CMK (cell line): ENCODE results near the genes NBPF11, NBPF9 and H2BC21.

- RRBS = no CpG with 5 or more reads among the region's 4 CpGs
Measured at GRCh38 chr1:147539015-147539518, 2.2 kb upstream of the BCL9 start.

DNA sequence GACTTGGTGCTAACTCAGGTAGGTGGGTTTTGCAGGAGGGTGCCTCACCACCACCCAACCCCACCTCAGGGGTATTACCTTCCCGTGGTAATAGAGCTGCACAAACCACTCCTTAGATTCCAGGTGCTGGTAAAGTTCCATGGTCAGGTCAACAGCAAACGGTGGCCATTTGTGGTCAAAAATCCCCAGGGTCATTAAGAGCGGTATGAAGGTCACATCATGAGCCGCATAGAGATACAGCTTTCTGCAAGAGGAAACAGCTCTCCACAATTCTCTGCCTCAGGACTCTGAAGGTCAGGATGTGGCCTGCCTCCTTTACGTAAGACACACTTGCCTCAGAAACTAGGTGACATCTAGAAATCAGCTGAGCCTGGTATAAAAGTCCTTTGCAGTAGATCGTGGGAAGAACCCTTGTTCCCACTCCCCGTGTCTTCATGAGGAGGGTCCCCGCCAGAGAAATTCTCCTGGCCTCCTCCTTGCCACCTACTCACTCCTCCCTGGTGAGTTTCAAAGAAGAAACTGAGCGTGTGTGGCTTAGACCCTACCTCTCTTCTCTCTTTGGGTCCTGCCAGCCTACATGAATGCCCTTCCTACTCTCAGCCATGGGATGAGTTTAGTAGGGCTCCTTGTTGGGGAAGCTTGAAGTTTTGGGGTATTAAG lies 22.0 kb downstream of the ACP6 start:
- RRBS = no CpG with 5 or more reads among the region's 9 CpGs

DNA sequence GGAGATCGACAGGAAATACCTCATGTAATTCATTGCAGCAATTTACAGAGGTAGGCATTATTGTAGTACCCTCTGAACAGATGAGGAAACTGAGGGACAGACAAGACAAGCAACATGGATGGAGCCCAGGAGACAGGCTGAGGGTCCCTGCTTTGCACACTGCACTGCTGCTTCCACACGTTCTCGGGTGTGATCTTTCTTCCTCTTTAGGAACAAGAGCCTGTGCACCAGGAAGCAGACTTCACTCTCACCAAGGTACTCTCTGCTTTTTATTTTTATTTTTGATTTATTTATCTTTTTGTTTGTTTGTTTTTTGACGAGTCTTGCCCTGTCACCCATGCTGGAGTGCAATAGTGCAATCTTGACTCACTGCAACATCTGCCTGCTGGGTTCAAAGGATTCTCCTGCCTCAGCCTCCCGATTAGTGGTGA lies 26.4 kb downstream of the NBPF11 start:
- RRBS = no CpG with 5 or more reads among the region's 5 CpGs

- RRBS = no CpG with 5 or more reads among the region's 57 CpGs
Measured at GRCh38 chr1:148151798-148152470, at the start of gene NBPF11. NBPF11 (minus strand) TSS chr1:148152281.

DNA sequence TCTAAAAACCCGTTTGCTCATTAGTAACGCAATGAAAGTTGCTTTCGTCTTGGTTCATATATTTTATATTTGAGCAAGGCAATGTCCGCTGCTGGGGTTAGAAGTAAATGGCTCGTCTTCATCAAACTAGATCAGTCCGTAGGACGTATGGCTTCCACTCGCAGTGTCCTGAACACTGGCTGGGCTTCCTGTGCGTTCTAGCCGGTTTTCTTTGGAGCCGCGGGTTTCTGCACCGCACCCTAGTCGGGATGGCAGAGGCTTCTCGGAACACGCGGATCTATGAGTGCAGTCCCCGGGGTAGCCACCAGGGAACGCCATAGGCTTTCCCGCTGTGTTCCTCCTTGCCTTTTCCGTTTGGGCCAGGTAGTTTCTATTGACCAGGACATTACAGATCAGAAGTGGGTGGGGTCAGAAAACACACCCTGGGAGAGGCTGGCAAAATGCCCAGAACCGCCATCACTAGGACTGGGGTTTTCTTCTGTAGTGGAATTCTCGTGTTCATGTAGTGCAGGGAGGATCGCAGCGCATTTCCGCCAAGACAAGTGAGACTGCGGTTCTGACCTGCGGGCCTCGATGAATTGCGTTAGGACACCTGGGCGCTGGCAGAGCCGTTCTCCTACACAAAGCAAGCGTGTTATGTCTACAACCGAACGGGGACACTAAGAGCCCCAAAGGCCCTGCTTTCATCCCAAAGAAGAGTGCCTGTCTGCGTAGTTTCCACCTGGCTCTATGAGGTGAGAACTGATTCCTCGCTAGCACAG lies 121.7 kb downstream of the PPIAL4G start:
- RRBS = no CpG with 5 or more reads among the region's 37 CpGs

GRCh38 chr1:148953327-148953691 lies 109.1 kb downstream of the PDE4DIP start:
- RRBS = no CpG with 5 or more reads among the region's 8 CpGs

DNA sequence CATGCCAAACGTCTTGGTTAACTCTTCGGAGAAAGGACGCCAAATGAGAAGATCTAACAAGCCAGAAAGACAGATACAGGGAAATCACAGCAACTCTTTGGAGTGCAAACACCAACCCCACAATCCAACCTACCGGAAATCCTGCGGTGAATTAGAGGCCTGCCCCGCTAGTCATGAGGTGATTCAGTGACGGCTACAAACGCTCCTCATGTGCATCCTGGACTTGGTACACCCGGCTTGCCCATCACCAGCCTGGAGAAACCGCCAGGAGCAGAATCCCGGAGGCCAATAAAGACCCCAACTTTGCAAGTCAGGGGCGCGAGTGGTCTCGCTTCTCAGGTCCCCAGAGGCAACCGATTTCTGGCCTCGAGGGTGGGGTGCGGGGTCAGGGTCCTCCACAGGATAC lies 752 bp downstream of the NBPF9 start:
- RRBS = no CpG with 5 or more reads among the region's 17 CpGs

GRCh38 chr1:149103127-149103893 lies at the start of gene NBPF9:
NBPF9 (minus strand) TSS chr1:149103551.
- RRBS = no CpG with 5 or more reads among the region's 78 CpGs

DNA sequence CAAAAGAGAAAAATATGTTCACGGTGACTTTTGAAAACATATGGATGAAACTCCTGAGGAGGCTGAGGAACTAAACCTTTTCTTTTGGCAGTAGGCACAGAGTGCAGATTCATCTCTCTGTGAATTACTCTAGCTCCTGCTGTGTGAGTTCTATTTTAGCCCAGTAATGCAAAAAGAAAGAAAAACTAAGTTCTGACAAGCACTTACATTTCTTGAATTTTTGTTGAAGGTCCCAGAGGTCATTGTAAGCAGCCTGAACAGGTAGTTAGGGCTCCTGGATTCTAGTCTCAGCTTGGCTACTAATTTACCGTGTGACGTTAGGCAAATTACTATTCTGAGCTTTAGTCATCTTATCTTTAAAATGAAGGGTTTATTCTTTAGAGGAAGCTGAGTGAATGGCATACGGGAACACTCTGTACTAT lies 125.7 kb upstream of the NBPF9 start:
- RRBS = no CpG with 5 or more reads among the region's 4 CpGs

- RRBS = no CpG with 5 or more reads among the region's 9 CpGs
Measured at GRCh38 chr1:149692964-149693385, 89.5 kb upstream of the FCGR1A start.

DNA sequence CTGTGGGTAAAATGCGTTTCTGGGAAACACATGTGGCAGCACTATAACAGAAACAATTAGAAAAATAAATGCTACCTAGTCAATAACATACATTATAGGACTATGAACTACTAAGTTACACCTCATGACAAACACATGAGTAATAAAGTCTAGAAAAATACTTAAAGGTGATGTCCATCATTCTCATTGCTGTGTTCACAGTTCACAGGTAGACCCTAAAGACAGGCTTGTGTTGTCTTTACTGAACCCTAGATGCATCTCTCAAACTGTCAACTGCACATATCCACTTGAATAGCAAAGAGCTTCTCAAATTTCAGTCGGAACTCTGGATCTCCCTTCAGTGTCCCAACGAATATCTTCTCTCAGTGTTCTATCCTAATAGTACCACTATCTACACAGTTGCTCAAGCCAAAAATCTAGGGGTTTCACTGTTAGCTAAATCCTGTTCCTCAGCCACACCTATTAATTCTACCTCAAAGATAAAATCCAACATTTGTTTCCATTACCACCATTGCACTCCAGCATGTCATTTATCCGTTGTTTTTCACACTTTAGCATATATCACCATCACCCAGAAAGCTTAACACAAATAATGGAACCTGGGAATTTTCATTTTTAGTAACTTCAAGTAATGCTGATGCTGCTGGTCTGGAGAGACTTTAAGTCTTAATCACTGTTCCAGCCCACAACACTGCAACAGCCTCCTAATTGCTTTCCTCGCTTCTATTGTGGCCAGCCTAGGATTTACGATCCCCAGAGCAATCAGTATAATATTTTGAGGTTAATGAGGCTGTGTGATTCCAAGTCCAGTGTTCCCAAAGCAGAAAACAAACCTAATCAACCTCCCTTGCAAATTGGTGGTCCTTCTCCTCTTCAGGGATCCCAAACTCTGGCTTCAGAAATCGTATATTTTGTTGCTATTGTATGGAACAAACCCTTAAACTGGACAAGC lies 1.9 kb upstream of the H2AC19 start:
- RRBS = no CpG with 5 or more reads among the region's 7 CpGs

DNA sequence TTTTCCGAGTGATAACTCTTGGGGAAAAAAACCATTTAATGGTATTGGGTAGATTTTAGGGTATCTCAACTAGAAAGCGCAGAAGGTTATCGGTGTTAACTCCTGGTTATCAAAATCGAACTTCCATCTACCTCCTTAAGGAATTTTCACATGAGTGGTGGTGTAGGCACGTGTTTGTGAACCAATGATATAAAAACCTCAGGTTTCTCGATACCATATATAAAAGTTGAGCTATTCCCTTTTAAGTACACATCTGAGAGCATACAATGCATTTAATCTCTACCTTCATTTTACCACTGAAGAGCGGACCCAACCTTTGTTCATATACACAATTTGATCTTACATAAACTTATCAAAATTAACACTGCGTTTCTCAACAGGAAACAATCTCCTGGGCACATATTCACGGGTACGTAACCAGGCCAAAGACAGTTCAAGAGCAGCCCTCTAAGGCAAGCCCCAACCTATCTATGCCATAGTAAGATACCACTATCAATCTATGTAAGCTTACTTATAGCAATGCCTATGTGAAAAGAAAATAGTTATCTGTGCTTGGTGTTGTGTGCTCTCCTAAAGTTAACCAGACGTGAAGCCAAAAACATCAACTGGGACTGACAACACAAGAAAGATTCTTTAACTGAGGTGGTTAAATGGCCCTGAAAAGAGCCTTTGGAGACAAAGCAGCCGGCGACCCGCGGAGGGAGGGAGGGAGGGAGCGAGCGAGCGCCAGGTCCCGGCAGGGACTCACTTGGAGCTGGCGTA lies 1.0 kb upstream of the H2AC19 start:
- RRBS = no CpG with 5 or more reads among the region's 20 CpGs

DNA sequence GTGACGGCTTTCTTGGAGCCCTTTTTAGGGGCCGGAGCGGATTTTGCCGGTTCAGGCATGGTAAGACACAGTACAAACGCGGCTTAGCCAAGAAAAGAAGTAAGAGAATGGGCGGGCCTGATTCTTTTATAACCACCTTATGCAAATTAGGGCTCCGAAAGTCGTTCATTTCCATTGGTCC lies at the start of gene H2BC21:
H2BC21 (minus strand) TSS at position 101 of the 181 bp plus-strand sequence.
- RRBS = no CpG with 5 or more reads among the region's 9 CpGs

GRCh38 chr1:149943752-149944133 lies 7.1 kb upstream of the MTMR11 start:
- RRBS = no CpG with 5 or more reads among the region's 6 CpGs

DNA sequence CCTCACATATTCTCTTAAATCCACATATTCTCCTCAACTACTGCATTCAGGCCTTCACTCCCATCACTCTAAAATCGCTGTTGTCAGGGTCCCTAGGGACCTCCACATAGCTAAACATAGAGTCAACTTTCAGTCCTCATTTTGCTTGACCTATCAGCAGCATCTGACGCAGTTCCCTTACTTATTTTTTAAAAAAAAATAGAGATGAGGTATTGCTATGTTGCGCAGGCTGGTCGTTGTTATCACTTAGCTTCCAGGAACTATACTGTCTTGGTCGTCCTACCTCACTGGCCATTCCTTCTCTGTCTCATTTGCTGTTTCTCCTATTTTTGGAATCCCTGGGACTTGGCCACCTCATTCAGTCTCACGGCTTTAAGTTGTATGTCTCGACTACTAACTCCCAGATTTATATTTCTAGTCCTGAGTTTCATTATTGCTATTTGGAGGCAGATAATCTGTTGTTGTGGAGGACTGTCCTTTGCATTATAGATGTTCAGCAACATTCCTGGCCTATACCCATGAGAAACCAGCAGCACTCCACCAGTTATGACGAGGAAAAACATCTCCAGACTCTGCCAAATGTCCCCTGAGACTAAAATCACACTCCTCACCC lies 11.5 kb upstream of the PLEKHO1 start:
- RRBS = no CpG with 5 or more reads among the region's 8 CpGs

DNA sequence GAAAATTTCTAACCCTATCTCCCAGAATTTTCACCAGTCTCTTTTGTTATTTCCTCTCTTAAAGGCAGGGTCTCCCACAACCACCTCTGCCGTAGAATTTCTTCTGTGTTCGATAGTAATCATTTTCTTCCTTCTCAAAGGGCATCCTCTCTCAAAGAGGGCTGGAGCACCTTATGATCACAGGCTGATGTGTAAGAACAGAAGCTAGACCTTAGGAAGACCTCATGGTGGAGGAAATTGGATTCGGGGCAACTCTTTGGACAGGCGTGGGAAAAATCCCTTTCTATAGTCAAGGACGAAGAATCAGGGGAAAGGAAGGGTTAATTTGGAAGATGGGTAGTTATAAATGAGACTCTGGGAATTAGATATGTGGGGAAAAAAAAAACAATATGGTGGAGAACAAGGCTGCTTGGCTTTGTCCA lies 3.8 kb downstream of the PLEKHO1 start:
- RRBS = no CpG with 5 or more reads among the region's 5 CpGs

DNA sequence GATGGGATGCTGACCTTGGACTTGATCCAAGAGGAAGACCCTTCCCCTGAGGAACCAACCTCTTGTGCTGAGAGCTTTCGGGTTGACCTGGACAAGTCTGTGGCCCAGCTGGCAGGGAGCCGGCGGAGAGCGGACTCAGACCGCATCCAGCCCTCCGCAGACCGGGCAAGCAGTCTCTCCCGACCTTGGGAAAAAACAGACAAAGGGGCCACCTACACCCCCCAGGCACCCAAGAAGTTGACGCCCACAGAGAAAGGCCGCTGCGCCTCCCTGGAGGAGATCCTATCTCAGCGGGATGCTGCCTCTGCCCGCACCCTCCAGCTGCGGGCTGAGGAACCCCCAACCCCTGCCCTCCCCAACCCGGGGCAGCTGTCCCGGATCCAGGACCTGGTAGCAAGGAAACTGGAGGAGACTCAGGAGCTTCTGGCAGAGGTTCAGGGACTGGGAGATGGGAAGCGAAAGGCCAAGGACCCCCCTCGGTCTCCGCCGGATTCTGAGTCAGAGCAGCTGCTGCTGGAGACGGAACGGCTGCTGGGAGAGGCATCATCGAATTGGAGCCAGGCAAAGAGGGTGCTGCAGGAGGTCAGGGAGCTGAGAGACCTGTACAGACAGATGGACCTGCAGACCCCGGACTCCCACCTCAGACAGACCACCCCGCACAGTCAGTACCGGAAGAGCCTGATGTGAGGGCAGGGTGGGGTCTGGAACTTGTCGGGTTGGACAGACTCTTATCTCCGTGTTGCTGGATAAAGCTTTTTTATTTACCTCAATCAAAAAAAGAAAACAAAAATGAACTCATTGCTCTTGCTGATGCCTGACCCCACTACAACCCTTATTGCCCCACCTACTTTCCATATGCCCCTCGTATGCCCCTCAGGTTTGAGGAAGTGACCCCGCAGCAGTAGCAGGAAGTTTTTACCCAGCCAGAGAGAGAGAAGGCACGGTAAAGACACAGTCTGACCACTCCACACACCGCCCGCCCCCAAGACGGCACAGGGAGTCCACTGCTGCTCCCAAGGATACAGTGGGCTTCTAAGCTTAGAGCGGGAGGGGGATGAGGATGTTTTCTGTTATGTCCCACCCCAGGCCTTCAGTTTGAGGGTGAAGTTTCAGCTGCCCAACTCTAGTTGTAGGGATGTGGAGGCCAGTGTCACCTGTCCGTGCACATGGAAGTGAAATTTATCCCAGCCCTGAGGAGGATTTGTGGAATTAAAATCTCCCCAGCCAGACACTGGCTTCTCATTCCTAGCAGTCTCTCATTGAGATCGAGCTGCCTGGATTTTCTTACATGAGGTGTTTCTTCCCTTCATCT lies 9.6 kb downstream of the PLEKHO1 start:
- RRBS = 79% methylated on average over 10 of the region's 37 CpGs

DNA sequence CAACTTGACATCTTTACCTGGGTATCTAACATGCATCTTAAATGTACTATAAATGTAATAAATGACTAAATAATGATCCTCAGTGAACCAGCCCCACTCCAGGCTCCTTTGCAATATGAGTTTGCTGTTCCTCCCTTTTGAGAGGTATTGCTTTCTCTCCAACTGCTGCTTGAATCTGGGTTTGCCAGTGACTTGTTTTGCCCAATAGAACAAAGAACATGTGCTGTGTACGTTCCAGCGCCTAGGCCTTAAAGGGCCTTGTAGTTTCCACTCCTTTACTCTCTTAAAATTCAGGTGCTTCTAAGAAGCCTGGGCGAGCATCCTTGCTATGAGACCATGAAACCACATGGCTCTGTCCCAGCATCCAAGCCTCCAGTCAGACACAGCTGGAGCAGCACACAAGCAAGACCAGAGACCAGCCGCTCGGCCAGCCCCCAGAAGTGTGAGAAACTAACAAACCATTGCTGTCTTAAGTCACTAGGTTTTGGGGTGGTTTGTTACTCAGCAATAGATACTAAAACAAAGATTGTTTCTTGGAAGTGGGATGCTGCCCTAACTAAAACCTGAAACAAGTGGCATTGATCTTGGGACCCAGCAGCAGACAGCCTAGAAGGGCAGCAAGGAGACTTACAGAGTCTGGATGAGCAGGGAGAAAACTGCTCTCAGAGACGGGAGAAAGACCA lies 15.1 kb downstream of the PLEKHO1 start:
- RRBS = no CpG with 5 or more reads among the region's 6 CpGs

- RRBS = 0% methylated on average over 1 of the region's 22 CpGs
Measured at GRCh38 chr1:150235283-150235583, 679 bp downstream of the ANP32E start.